Epithelial cell of esophagus (primary cell): ENCODE results near the genes TP53BP2 and NVL.

DNA sequence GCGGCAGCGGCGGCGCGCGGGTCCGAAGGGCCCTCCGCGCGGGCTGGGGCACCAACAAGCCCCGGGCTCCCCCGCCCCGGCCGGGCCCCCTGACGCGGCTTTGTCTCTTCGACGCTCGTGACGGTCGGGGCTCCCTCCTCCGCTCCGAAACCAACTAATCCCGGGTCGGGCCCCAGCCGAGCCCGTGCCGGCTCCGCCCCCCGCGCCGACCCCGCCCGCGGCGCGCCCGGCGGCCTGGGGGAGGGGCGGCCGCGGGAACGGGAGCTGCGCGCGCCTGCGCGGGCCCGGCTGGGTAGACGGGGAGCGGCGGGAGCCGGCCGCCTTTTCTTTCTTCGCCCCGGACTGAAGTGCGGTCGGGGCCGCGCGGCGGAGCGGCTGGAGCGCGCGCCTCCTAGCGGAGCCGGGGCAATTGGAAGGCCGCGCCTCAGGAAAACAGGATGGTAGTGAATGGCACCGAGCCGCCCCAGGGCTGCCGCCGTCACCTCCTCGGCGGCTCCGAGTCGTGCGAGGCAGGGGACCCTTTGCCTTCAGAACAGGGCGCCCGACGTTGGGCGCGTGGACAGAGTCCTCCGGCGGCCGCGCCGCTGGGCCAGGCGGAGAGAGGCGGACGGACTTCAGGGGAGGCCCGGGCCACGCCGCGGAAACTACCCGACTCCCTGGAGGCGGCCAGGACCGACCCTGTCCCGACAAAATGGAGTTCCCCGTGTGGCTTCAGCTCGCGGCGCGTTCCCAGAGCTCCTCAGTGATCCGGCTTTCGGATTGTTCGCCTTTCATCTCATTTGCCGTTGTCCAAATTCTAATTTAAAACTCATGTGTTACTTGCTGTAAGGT lies at the start of gene TP53BP2:
Gene TP53BP2 (minus strand): TSS at position 152 of the 831 bp plus-strand sequence.
- RRBS: 2% methylated on average over 59 of the region's 109 CpGs

DNA sequence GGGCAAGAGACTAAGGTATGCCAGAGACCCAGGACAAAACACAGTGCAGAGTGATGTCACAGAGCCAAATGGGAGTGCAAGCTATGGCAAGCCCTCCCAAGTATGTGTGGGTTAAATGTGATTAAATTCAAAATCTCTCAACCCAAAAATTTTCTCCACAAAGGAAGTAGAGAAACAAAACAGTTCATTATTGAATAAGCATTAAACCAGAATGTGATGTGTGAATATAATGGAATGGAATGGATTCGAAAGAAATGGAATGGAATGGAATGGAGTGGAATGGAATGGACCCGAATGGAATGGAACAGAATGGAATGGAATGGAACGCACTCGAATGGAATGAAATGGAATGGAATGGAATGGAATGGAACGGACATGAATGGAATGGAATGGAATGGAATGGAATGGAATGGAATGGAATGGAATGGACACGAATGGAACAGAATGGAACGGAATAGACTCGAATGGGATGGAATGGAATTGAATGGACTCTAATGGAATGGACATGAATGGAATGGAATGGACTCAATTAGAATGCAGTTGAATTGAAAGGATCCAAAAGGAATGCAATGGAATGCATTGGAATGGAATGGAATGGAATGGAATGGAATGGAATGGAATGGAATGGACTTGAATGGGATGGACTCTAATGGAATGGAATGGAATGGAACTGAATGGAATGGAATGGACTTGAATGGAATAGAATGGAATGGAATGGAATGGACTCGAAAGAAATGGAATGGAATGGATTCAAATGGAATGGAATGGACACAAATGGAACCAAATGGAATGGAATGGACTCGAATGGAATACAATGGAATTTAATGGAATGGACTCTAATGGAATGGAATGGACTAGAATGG lies 102.2 kb upstream of the FBXO28 start:
- RRBS: no CpG with 5 or more reads among the region's 10 CpGs

GRCh38 chr1:224051753-224052193 lies 62.1 kb upstream of the FBXO28 start:
- RRBS: no CpG with 5 or more reads among the region's 7 CpGs

DNA sequence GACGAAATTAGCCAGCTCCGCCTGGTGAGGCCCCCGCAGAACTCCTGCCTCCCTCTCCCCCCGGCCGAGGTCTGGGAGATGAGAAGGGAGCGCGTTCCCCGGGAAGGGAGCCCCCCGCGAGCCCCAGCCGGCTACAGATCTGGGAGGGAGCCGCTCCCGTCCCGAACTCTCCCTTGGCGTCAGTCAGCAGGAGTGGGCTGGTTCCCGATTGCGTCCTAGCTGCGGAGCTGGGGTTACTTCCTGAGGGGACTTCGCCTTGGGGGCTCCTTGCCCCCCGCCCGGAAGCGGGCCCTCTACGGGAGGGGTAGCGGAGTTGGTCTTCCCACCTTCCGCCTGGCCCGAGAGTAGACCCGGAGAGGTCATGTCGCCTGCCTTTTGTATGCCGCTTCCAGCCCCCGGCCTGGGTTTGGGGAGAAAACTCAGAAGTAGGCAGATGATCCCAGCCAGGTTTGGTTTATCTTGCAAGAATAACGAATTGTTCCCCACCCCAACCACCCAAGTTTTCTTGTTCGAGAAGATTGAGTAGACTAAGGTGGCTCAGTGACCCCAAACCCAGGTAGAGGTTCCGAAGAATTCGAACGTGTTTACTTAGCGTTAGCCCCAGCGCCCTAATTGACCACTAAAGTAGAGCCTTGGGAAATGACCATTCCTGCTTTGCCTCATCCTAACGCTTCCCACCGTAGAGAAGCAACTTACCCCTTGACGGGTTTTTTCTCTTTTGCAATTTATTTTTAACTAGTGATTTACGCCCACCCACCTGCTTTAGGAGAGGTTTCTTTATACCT lies 654 bp downstream of the FBXO28 start:
- RRBS: 2% methylated on average over 9 of the region's 41 CpGs

DNA sequence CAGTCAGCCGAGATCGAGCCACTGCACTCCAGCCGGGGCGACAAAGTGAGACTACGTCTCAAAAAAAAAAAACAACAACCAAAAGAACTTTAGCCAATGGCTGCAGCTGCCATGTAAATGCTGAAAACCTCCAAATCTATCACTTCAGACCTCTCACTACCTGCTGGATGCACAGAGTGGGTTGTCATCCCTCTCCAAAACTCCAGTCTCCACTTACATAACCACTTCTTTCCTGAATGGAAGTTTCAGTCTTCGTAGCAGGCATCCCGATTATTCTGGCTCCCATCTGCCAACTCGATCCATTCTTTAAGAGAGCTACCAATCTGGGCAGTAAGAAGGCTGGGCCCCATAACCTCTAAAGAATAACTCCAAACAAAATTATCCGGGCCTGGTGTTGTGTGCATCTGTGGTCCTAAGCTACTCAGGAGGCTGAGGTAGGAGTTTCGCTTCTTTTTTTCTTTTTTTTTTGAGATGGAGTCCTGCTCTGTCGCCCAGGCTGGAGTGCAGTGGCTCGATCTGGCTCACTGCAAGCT lies 12.1 kb downstream of the DEGS1 start:
- RRBS: no CpG with 5 or more reads among the region's 12 CpGs

- RRBS: no CpG with 5 or more reads among the region's 9 CpGs
These were observed 22.8 kb downstream of the DEGS1 start for GRCh38 chr1:224205876-224206302.

DNA sequence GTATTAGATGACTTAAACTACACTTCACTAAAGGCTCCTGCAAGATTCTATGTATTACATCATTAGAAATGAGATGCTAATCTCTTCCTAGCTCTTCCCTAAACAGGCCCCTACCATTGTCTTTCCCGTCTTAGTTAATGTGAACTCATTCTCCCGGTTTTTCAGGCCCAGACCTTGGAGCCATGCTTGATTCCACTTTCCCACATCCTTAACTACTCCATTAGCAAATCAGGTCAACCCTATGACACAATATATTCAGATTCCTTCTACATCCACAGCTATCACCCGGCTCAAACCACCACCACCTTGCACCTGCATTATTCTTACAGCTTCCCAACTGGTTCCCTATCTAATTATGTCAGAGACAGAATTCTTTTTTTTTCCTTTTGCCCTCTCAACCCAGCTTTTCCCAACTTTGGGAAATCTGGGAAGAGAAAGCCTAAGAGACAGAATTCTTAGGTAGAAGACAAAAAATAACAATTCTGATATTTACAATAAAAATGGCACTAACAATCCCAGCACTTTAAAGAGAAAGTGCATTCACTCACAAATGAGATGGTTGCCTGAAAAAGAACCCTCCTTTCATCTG lies 73.2 kb downstream of the NVL start:
- RRBS: no CpG with 5 or more reads among the region's 3 CpGs

DNA sequence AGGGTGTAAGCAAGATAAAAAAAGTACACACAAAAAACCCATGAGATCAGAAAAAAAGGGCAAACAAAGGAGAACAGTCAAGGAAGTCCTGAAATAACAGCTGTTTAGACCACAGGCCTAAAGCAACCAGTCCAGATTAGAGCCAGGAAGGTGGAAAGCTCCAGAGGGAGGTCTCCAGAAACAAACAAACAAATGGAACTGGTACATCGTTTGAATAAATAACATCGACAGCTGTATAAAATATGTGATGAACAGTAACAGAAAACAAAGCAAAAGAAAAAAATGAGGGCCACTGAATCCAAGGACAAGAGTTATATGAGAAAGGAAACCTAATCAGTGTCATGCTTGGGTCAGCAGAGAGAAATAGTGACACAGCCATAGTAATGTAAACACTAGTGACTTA lies 67.5 kb downstream of the NVL start:
- RRBS: no CpG with 5 or more reads among the region's 2 CpGs

- RRBS: 0% methylated on average over 3 of the region's 37 CpGs
These were observed at the start of gene NVL for GRCh38 chr1:224329487-224330271. TSS of gene NVL (minus strand) at chr1:224330172.

GRCh38 chr1:224385472-224386276 lies 29.0 kb downstream of the CNIH4 start:
- RRBS: no CpG with 5 or more reads among the region's 3 CpGs

- RRBS: no CpG with 5 or more reads among the region's 5 CpGs
These were observed 33.3 kb downstream of the CNIH4 start for GRCh38 chr1:224389809-224390491.

GRCh38 chr1:224418236-224418612 lies 16.4 kb downstream of the WDR26 start:
- RRBS: no CpG with 5 or more reads among the region's 9 CpGs

DNA sequence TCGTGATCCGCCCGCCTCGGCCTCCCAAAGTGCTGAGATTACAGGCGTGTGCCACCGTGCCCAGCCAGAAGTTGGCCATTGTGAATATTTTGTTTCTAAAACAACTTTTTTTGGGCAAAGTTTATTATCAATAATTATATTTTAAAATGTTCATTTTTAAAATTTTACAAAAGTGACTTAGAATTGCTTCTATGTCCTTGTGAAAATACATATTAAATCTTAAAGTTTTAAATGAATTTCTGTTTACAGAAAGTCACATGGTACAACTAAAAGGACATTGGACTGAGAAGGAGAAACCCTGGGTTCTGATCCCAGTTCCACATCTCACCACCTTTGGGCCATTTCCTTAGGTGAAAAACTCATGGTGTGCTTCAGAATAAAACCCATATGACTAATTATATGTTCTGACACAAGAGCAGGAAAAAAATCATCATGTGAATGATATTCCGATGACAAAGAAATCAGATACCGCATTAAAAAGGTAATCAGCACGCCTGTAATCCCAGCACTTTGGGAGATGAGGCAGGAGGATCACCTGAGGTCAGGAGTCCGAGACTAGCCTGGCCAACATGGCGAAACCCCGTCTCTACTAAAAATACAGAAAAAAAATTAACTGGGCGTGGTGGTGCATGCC lies 13.6 kb downstream of the WDR26 start:
- RRBS: no CpG with 5 or more reads among the region's 13 CpGs

- RRBS: no CpG with 5 or more reads among the region's 4 CpGs
These were observed 22.8 kb upstream of the WDR26 start for GRCh38 chr1:224457423-224457681.

DNA sequence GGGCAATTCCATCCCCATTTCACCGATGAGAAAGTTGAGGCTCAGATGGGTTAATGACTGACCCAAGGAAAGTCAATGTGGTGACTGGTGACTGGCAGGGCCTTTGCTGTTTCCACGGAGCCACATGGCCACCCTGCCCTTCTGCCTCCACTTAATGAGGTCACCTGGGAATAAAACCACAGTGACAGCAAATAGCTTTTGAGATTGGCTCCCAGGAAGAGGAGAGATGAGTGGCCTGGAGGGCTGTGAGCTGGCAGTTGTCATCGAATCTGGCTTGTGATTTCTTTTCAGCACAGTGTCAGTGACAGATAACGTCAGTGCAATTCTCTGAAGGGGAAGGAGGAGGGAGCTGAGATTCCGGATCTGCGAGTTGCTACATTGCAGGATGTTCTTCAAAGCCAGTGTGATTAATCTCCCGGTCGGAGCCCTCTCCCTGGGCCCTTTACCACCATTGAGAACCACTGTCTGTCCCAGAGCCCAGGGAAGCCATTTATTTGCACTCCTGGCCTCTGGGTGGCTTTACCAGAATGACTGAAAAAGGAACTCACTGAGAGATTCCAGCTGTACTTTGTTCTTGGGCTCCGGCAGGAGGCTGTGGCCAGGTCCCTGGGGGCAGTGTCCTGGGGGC lies 117.2 kb downstream of the CNIH3 start:
- RRBS: no CpG with 5 or more reads among the region's 9 CpGs

DNA sequence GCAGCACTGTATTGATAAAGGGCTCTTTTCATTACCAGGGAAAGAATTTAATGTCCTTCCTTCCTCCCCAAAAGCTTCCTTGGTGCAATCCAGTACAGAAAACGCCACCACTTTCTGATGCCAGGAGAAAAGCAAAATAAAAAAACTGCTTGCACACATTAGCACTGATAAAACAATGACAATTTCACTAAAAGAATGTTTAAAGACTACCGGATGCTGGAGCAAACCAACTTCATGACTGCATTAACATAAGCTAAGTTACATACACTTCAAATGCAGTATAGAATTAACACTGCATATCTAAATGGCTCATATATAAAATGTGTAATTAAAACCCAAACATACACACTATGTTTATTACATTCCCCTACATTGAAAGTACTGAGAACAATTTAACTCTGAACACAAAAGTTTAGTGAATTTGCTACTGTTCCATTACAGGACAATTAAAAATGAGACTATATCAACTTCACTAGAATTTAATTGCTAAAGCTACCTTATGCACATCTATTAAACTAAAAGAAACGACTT lies 26.2 kb downstream of the LBR start:
- RRBS: no CpG with 5 or more reads among the region's 3 CpGs

DNA sequence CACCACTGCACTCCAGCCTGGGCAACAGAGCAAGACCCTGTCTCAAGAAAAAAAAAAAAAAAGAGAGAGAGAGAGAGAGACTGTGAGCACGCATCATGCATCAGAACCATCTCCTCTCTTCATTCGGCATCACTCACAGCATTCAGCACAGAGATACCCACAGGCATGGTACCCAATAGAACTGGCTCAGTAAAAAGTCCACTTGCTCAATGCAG lies 11.8 kb downstream of the LBR start:
- RRBS: no CpG with 5 or more reads among the region's 2 CpGs

DNA sequence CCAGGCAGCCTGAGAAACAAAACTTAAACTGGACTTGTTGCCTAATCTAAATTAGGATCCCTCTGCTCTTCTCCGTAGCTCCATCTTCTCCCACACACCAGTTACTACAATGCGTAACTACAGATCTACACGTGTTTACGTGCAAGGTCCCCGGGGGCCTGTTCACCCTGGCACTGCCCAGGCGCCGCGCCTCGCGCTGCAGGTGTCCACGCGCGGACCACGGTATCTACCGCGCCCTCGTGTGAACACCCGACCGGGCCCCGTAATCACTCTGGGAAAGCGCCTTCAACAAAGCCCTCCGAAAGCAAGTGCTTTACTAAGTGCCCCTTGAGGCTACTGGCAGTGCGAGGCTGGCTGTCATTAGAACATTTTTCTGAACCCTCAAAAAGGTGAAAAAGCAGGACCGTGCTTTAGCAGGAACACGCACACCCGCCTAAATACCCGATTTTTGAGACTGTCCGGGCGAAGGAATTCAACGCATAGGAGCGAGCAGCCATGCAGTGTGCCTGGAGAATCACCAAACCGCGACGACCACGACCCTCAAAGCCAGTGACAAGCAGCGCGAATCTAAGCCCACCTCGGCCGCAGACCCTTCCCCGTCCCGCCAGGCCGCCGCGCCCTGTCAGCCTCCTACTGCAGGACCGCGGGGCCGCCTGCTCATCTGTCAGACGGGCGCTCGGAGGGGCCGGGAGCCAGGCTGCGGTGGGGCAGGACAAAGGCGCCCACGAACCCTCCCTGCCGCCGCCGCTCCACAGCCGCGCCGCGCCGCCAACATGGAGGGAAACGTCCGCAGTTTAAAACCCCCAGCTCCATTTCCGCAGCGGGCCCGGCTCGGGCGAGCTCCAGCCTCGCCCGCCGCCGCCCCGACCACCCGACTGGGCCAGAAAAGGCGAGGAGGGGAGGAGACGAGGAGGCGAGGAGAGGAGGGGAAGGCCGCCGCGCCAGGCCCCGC lies 672 bp downstream of the LBR start:
- RRBS: no CpG with 5 or more reads among the region's 82 CpGs

DNA sequence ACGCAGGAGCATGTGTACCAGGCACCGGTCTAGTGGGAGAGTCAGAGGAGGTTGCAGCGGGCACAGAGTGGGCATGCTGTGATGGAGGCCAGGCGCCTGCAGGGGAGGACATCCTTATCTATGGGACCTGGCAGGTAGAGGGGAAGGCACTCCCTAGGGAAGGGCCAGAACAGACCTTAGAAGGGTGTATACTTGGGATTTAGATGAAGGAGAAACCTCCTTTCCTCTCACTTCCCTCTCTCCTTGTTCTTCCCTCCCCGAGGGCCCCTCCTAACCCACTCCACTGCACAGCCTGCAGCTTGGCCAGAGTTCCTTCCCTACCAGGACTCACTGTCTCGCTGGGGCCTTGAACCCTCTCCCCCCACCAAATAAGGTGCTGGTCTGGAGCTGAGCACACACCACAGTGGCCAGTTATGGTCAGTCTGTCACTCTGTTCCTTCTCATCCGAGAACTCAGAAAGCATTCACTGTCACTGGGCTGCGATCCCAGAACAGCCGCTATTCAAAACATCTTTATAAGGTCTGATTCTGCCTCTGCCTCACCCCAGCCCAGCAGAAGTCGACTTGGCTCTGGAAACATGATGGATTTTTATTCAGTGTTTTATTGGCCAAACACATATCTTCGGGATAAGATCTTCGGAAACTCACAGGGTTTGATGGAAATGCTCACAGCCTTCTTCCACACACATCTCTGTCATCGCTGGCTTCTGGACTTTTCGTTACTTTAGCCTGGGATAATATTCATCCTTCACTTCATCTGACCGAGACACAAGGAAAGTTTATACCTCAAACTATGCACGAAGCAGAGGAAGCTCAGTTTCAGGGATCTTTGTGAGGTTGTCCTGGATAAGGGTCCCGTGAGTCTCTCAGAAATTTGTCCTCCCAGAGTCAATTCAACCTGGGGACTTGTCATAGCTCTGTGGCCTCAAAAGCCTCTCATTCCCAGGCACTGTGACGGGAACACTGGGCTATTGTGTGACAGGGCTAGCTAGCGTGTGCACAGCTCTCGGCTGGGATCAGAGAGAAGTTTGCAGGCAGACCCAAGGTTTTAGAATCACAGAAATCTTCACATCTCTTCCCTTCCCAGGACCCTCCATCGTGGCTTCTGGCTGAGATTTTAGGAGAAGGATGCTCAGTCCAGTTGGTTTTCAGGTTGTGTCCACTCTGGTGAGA lies 20.0 kb upstream of the LBR start:
- RRBS: no CpG with 5 or more reads among the region's 21 CpGs